Osteoblast (primary cell): ENCODE measurements around the gene PLEKHA3.

GRCh38 chr2:178479944-178480945 lies at the start of gene PLEKHA3:
TSS of gene PLEKHA3 (plus strand) at chr2:178480457.
- CAGE, long polyA plus RNA = no peak
- RRBS = 1% methylated on average over 39 of the region's 94 CpGs

DNA sequence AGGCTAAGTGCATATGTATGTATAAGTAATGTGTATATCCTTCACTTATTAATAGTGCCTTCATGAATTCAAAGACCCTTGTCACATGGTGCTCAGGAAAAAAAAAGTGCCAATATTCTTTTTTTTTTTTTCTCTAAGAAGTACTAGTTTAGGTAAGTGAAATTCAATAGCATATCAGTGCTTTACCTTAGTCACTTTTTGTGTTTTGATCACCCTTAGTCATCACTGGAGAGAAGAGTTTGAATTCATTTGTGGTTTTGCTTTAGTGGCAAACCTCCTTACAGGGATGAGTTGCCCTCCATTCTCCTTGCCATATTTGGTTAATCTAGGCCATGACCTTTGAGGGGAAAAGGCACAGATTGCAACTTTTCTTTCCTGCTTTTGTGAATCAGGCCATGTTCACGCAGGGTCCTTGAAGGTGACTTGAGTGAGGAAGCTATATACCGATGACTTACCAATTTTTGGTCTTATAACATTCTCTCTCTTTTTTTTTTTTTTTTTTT lies 34.4 kb downstream of the PLEKHA3 start:
- CAGE, long polyA plus RNA = no peak
- RRBS = no CpG with 5 or more reads among the region's 2 CpGs

DNA sequence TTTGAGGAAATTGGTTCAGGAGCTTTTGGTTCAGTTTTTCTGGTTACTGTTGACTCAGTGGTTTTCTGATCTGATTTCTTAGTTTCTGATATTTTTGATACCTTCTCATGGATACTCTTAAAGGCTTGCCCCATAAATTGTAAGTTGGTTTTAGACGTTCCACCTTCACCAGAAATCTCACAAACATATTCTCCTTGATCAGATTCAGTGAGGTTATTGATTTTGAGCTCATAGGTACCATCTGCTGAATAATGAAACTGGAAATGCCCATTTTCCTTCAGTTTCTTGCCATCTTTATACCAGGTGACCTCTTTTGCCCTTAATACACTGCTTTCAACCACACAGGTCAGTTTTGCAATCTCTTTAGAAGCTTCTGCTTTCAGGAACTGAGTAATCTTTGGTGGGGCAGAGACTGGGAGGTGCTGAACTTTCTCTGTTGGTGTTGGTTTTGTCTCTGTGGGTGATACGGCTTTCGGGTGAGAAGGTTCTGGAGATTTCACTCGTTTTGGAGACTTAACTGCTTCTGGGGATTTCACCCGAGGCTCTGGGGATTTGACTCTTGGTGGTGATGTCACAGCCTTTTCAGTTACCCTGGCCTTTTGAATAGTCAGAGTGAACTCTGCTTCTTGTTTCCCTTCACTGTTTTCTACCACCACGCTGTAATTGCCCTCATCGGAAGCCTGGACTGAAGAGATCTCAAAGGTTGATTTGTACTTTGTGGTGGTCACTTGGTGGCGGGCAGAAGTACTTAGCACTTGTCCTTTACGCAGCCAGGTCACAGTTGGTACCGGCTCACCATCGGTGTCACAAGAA lies 50.3 kb downstream of the PLEKHA3 start:
- CAGE, long polyA plus RNA = no peak
- RRBS = no CpG with 5 or more reads among the region's 11 CpGs

- CAGE, long polyA plus RNA = no peak
- RRBS = no CpG with 5 or more reads among the region's 3 CpGs
These were observed 55.4 kb downstream of the PLEKHA3 start for GRCh38 chr2:178535448-178536230.

DNA sequence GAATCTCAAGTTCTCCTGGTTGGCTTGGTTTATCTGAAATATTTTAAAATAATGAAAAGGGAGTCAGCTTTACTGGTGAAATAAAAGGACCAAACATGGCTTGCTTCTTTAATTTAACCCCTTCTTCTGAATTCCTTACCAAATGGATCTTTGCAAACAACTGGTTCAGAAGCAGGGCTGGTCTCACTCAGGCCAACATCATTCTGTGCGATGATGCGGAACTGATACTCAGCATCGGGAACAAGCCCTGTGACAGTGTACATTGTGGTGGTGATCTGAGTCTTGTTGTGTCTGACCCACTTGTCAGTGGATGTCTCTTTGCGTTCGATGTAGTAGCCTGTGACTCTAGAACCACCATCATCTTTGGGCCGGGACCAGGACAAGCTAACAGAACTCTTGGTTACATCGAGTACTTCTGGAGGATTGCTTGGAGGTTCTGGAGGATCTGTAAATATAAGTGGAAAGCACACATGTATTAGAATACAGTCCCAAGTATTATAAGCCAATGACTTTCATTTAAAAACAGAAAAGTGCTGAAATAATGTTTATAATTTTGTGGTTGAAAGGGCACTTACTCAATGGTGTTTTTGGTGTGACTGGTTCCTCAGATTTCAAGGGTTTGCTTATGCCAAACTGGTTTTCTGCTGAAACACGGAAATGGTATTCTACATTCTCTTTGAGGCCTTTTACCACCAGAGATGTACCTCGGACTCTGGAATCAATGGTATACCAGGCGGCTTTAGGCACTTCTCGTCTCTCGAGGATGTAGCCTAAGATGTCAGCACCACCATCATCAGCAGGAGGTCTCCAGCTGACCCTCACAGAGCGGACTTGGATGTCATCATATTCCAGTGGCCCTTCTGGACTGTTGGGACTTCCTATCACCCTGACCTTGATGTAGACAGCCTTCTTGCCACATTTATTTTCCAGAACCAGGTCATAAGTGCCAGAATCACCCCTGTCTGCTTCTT lies 58.8 kb downstream of the PLEKHA3 start:
- CAGE, long polyA plus RNA = no peak
- RRBS = no CpG with 5 or more reads among the region's 13 CpGs

GRCh38 chr2:178569590-178570375 lies 89.5 kb downstream of the PLEKHA3 start:
- CAGE, long polyA plus RNA = no peak
- RRBS = no CpG with 5 or more reads among the region's 7 CpGs

GRCh38 chr2:178670665-178671107 lies 136.5 kb downstream of the TTN start:
- CAGE, long polyA plus RNA = no peak

- CAGE, long polyA plus RNA = no peak
- RRBS = no CpG with 5 or more reads among the region's 10 CpGs
These were observed 93.3 kb downstream of the TTN start for GRCh38 chr2:178713786-178714463.

DNA sequence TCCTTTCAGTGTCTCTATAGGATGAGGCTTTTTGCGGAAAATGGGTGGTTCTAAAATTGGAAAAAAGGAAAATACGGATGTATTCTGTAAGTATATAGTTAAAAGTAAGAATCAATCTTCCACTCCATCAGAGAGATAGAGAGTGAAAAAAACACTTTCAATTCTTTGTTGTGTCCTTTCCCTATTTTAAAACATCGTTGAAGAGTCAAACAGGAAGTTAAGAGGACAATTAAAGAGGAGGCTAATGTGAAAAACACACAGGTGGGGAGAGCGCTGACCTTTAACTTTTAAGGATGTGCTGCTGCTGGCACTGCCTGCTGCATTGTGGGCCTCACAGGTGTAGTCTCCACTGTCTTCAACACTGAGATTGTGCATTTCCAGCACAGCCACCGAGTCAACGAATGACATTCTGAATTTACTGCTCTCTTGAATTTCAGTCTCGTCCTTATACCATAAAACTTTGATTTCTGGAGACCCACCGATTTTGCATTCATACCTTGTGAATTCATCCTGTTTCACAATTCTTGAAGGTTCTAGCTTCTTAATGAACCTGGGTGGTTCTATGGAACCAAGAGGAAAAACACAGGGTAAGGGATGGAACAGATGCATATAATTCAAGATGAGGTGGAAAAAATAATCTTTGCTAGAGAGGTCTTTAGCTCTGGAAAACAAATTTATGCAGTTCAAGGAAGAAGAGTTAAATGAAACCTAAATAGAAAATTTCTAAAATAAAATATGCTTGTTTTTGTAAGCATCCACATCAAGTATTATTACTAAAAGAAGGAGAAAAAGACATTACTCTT lies 91.8 kb downstream of the TTN start:
- CAGE, long polyA plus RNA = no peak
- RRBS = no CpG with 5 or more reads among the region's 8 CpGs

- CAGE, long polyA plus RNA = no peak
- RRBS = no CpG with 5 or more reads among the region's 15 CpGs
These were observed 8.2 kb downstream of the TTN start for GRCh38 chr2:178799004-178799444.

DNA sequence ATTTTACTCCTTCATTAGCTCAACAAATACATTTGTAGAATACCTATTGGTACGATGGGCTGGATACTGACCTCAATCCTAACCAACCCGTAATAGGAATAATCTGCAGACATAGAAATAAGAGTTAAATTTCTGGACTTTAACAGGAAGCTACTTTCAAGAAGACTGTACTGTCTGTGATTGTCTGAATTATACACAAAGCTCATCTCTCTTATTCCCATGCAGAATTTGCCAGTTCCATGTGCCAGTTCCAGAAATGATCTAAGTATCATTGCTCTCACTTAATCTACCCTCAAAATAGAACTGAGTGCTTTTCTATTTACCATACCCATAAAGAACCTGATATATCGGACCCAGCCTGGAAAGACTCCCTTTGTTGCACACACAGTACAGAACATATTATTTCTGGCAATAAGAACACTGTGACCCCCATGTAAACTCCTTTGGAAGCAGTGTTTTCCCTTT lies 102.2 kb upstream of the TTN start:
- CAGE, long polyA plus RNA = no peak
- RRBS = no CpG with 5 or more reads among the region's 3 CpGs

- CAGE, long polyA plus RNA = no peak
- RRBS = no CpG with 5 or more reads among the region's 8 CpGs
These were observed 8.8 kb upstream of the SESTD1 start for GRCh38 chr2:179273250-179273968.

- CAGE, long polyA plus RNA = no peak
- RRBS = no CpG with 5 or more reads among the region's 6 CpGs
These were observed 36.4 kb downstream of the CWC22 start for GRCh38 chr2:179970454-179971359.

GRCh38 chr2:180033748-180034744 lies 26.9 kb upstream of the CWC22 start:
- CAGE, long polyA plus RNA = no peak
- RRBS = no CpG with 5 or more reads among the region's 5 CpGs

- CAGE, long polyA plus RNA = no peak
- RRBS = no CpG with 5 or more reads among the region's 16 CpGs
These were observed 49.7 kb upstream of the CWC22 start for GRCh38 chr2:180056620-180057300.

GRCh38 chr2:181014121-181014711 lies 33.8 kb downstream of the UBE2E3 start:
- CAGE, long polyA plus RNA = no peak
- RRBS = no CpG with 5 or more reads among the region's 3 CpGs

- CAGE, long polyA plus RNA = no peak
- RRBS = no CpG with 5 or more reads among the region's 2 CpGs
These were observed 143.4 kb downstream of the UBE2E3 start for GRCh38 chr2:181123739-181124291.

DNA sequence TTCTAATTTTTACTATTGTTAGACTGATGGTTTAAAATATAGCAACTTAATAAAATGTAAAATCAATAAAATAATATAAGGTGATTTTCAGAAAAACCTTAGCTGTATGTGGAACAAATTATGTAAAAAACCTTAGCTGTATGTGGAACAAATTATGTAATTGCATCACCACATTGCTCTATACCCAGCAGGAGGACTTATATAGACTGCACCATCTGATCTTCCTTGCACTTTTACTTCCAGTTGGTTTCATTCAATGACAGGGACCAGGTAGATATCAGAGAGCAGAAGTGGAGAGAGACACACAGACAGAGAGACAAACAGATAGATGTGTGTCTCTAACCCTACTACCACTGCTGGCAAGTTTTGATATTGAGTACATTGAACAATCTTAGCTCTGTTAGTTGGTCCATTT lies 62.6 kb upstream of the ITGA4 start:
- CAGE, long polyA plus RNA = no peak

- CAGE, long polyA plus RNA = no peak
- RRBS = no CpG with 5 or more reads among the region's 5 CpGs
These were observed 46.1 kb upstream of the ITGA4 start for GRCh38 chr2:181411039-181411551.

DNA sequence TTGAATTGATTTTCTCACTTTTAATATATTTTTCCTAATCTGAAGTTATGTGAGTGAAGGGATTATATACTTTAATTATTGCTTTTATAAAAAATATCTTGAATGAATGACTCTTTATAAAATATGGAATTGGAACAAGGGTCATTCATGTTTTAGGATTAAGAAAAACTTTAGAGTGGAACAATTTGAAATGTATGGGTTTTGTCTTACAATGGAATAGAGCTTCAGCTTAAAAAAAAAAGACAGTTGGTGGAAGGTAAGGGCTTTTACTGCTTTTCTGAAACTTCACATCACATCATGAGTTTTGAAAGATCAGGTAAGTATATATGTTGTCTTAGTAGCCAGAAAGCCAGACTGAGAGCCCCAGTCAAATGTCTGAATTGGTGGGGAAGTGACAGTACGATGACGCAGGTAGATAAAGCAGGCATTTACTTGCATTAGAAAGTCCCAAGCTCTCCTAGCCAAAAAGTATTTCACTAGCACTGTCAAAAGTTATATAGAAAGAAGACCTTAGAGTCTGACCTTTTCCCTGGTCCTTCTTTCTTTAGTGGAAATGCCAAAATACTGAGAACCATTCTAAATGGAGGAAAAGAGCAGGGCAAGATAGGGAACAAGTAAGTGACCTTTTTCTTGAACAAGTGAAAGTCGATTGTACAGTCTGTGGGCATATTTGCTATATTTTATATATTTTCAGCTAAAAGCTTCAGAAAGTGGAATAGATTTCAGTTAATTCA lies 10.0 kb downstream of the ITGA4 start:
- CAGE, long polyA plus RNA = no peak
- RRBS = no CpG with 5 or more reads among the region's 3 CpGs